Retinal pigment epithelial cell (primary cell): ENCODE data around the gene DZIP1.

GRCh38 chr13:81395199-81395685, 1054.3 kb upstream of the SPRY2 start:
- RRBS: no CpG with 5 or more reads among the region's 4 CpGs

DNA sequence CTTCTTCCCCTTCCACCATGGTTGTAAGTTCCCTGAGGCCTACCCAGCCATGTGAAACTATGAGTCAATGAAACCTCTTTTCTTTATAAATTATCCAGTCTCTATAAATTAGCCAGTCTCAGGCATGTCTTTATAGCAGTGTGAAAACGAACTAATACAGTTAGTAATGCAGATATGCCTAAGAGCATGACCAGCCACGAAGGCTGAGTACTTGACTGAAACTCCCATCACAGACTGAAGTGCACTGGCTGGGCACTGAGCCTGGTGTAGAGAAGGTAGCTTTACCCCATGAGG, 771.5 kb upstream of the SLITRK1 start:
- RRBS: no CpG with 5 or more reads among the region's 2 CpGs

DNA sequence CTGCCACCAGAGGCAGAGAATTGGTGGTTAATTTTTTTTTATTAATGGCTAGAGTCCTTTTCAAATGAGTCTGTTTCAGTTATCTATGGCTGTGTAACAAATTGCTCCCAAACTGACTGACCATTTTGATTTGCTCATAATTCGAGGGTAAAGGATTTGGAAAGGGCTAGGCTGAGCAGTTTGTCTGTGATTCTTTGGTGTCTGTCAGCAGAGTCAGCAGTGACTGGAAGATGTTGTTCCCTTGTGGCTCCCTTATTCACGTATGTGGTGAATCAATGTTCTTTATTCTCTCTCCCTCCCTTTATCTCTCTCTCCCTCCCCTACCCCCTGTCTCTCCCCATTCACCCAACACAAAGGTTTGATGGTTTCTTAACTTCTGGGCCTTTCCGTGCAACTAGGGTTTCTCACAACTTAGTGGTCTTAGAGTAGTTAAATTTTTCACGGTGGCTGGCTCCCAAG, 772.4 kb upstream of the SLITRK1 start:
- RRBS: no CpG with 5 or more reads among the region's 4 CpGs

DNA sequence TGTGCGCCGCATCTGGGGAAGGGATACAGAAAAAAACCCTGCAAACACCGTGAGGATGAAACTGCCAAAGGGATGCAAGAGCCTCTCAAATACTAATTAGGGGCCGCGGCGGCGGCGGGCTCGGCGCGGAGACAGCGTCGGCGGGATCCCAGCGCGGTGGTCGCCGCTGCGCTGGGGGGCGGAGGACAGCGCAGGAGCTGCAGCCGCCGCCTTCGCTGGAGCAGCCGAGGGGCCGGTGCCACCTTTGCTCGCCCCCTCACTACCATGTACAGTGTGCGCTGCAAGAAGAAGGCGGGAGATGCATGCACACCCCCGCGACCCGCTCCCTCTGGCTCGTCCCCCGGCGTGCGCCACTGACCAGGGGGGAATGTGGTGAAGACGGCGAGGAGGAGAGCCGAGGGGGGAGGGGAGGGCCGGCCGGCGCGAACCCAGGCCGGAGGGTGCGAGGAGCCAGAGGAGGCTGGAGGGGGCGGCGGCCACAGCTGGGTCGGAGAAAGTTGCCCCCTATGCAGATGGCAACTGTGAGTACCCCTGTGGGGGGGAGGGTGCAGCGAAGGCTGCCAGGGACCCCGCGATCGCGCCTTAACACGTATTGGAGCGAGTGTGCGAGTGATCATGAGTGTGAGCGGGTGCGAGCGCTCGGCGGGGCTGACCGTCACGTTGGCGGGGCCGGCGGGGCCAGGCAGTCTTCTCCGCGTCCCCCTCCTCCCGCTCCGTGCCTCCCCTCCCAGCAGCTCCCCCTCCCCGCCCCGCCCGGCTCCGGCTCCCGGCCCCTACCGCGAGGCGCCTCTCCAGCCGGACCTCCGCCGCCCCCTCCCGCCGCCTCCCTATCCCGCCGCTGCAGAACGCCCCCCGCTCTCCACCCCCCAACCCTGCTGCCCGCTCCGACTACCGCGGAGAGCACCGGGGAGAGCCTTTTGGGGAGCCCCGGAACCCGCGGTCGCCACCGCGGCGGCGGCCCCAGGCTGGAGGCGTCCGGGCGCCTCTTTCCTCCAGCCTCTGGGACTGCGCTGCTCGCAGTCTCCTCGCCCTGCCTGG, 837 bp downstream of the SLITRK5 start:
- RRBS: 2% methylated on average over 25 of the region's 106 CpGs

DNA sequence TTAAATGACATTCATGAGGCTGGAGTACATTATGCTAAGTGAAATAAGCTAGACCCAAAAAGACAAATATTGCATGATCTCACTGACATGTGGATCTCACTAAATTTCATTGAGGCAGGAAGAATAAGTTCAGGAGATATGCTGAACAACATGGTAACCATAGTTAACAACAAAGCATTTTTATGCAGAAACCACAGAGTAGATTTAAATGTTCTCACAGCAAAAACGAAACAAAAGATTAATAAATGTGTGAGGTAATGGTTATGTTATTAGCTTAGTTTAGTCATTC, 765.7 kb downstream of the SLITRK5 start:
- RRBS: no CpG with 5 or more reads among the region's 1 CpG

DNA sequence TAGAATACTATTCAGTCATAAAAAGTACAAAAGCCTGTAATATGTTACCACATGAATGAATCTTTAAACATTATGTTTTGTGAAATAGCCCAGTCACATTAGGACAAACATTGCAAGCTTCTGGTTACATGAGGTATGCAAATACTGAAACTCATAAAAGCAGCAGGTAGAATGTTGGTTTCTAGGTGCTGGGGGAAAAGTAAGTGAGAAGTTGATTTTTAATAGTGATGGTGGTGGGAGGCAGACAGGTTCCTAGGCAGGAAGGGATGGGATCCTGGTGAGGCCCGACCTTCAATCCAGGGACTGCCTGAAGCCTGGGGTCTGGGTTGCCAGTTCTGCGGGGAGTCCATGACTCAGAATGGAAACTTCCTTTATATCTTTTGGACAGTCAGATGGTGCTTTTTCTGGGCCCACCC, 1366.4 kb upstream of the GPC5 start:
- RRBS: no CpG with 5 or more reads among the region's 2 CpGs

- RRBS: under 1% methylated on average over 45 of the region's 126 CpGs
Observed at GRCh38 chr13:91348344-91349236, 49.8 kb upstream of the GPC5 start.

DNA sequence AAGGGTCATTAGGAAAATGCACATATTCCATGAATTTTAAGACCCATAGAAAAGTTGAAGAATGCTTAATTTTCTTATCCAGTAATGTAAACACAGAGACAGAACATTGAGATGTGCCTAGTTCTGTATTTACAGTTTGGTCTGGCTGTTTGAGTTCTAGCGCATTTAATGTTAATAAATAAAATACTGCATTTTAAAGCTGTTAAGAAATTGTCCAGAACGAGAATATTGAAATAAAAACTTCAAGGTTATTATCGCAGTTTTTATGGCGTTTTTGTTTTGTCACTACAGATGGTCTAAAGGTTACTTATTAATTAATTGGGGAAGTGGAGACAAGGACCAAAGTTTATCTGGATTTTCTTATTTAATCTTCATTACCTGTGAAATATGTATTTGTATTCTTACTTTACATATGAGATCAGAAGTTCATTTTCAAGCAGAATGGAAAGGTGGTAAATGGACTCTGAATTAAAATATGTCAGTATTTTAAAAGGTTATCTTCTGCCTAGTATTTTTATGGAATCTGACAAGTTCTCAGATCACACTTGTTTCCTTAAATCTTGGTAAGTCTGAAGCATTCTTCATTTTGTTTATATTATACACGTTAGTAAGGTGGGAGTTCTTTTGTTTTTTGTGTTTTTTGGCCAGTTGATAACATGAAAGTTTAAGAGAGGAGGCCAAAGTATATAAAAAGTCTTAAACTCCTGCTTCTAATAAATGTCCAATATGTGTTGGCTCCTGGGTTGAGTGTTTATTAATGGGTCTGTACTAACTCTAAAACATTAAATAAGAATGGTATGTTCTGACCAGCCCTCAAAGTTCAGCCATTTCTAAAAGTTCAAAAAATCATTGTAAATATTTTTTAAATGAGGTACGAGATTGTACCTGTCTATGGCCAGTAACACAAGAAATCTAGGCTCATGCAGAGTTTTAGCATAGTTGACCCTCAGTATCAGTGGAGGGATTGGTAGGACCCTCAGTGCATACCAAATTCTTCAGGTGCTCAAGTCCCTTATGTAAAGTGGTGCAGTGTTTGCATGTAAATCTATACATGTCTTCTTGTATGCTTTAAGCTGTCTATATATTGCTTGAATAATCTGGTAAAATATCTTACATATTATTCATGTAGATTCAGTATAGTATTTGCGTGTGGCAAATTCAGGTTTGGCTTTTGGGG, 43.7 kb upstream of the GPC5 start:
- RRBS: no CpG with 5 or more reads among the region's 7 CpGs

GRCh38 chr13:91357952-91358926, 40.2 kb upstream of the GPC5 start:
- RRBS: no CpG with 5 or more reads among the region's 6 CpGs

- RRBS: no CpG with 5 or more reads among the region's 27 CpGs
Observed at GRCh38 chr13:92752375-92752971, 474.1 kb upstream of the GPC6 start.

DNA sequence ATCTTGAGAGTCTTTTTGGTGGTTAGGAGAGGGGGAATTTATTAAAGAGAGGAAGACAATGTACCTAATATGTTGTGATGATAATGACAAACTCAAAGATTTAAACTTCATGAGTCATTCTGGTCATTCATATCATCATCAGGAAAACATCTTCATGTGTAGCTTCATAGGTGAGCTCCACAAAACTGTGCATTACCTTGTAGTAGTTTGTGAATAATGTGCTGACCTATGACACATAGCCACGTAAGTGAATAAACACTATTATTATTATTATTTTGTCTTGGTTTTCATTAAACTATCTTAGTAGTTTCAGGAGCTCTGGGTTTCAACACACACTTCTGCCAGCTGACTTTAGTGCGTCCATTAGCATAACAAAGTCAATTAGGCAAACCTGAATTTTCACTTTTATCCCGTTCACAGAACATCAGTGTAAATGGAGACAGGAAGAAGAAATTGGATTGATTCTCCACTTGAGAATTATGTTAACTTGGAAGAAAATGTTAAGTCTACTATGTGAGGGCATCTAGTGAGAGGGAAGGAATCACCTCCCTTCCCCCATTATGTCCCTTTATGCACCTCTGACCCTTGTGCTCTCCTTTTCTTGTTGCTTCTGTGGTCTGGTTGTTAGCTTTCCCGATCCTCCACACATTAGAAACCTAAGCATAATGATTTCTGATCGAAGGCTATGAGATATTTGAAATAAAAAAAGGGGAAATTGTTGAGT, 820 bp upstream of the GPC6 start:
- RRBS: no CpG with 5 or more reads among the region's 5 CpGs

DNA sequence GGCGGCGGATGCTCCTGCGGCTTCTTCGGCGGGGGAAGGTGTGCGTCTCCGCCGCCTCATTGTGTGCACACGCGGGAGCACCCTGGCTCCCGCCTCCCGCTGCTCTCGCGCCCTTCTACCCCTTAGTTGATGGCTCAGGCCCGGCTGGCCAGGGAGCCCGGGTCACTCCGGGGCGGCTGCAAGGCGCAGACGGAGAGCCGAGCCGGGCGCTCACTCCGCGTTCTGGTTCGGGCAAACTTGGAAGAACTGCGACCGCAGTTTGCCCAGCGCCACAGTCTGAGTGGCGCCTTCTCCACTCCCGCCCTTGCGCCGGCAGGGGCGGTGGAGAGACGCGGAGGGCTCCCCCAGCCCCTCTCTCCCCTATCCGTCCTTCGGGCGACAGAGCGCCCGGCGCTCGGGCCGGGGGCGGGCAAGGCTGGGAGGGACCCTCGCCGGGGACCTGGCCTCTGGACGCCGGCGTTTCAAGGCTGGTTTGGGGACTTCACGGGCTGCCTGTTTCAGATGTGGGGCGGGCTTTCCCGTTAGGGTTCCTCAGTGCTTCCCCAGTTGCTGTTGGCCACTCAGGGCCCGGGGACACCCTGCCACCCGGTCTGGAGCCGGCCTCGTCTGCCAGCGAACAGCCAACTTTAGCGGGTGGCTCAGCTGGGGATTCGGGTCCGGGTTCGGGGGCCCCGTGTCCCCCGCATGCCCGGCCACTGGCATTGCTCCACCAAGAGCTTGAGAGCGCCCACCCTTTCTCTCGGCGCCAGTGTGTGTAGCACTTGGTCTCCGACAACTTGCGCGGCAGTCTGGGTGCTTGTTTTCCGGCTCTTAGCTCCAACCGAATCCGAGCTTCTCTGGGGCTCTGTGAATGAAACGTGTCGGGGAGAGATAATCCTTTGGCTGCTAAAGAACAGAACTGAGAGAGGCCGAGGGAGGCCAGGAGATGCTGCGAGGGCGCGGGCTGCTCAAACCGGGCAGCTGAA, 1.4 kb downstream of the GPC6 start:
- RRBS: 1% methylated on average over 28 of the region's 81 CpGs

DNA sequence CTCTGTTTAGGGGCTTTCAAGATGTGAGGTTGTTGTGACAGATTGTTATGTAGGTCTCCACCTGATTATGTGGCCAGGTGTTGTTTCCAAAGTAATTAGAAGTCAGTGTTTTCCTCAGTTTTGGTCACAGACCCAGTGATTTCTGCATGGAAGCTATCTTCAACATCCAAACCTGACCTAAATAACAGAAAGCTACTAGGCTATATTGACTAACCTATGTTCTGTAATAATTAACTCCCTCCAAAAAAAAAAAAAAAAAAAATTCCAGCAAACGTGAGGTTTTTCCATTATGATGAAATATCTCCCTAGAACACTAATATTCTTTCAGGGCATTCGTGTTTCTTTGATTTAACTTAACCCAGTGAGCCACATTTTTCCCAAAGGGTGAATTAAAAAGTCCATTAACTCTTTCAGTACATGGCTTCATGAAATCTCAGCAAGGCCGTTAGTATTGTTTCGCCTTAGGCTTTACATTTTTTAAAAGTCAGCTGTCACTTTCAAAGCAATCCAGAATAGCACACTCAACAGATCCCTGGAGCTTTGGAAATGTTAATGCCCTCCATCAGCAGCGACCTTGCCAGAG, 175.9 kb downstream of the DCT start:
- RRBS: no CpG with 5 or more reads among the region's 5 CpGs

DNA sequence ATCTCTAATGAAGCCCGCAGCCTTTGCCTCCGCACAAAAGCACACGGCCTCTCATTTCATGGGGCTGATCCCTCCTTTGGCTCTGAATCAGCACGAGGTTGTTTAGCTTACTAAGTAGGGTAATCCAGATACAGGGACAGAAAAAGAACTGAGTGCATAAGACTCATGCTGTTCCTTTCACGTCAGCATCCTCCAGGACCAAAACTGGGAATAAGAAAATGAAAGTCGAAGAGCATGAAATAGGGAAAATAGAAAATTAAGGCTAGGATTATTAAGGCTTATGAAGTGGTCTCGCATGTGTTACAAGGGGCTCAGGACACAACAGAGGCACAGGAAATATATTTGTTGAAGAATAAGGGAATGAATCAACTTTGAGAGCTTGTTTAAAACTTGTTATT, 136.2 kb downstream of the DCT start:
- RRBS: no CpG with 5 or more reads among the region's 7 CpGs

- RRBS: no CpG with 5 or more reads among the region's 5 CpGs
Observed at GRCh38 chr13:94433335-94433756, 46.1 kb downstream of the DCT start.

DNA sequence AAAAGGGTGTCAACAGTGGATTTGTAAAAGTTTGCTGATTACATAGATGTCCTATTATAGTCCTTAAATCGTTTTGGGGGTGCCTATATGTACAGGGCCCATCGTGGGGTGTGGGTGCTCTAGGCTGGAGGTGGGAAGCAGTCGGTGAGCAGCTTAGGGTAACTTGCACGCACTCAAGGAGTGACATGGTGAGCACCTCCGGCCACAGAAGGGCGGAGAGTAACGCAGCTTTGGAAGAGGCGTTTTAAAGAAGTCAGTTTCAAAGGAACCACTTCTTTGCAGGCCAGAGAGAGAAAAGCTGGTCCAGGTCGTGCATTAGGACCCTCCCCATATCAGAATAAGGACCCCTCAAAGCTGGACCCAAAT, 363 bp downstream of the TGDS start:
- RRBS: no CpG with 5 or more reads among the region's 9 CpGs

DNA sequence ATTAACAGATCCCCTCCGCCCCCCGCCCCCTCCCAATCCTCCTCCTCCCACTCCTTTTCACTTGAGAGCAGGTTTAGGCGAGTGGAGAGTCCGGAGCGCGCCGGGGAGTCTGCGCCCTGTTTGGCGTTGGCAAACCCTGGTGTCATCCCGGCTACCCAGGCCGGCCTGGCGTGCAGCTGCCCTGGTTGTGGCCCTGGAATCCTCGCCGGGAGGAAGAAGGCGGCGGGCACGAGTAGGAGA, 1.1 kb upstream of the SOX21 start:
- RRBS: 11% methylated on average over 8 of the region's 17 CpGs

GRCh38 chr13:95300483-95300721, 849 bp downstream of the ABCC4 start:
- RRBS: no CpG with 5 or more reads among the region's 7 CpGs

DNA sequence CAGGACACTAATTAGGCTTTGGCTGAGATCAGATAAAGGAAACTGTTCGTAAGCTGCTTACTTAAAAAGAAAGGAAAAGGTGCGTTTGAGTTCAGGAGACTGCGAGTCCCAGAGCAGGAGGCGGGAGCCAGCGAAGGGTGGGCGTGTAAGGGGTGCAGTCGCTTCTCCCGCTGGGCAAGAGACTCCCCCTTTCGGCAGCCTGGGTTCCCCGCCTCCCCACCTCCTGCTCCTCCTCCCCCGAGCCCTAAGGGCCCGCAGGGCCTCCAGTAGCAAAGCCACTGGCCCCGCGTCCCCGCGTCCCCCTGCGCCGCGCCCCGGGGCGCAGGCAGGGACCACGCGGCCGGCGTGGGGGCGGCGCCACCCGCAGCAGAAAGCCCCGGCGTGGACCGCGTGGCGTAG, 530 bp downstream of the ABCC4 start:
- RRBS: under 1% methylated on average over 10 of the region's 33 CpGs

DNA sequence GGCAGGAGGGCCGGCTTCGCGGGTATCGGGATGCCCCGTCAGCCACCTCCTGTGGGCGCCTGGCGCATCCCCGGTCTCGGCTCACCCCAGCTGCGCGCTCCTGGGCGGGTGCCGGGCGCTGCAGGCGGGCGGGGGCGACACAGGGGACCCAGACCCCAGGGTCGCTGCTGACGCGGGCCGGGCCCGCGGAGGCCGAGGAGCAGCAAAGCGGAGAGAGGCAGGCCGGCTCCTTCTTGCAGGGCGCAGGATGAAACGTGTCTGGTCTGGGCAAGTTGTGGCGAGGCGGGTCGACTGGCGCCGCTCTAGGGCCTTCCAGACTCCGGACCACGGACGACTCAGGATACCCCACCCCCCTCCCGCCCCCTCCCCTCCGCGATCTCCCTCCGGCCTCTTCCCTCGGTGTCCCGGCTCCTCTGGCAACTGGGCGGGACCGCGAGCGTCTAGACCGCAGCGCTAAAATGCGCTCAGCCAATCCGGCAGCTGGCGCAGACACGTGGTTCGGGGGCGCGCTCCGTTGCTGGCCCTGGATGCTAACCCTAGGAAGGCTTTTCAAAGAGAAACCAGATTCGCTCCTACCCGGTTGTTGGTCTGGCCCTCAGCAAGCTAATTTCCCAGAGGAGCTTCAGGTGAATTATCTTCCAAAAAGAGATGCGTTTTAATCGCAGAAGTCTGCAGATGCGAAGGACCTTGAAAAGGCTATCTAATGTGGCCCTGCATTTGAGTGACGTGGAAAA, at the start of gene DZIP1:
TSS of gene DZIP1 (minus strand) at position 415 of the 734 bp plus-strand sequence.
- RRBS: under 1% methylated on average over 54 of the region's 62 CpGs